Colic lymph node (tissue), 1 donor: Measurements from ENCODE around the genes SPATA31E1 and CKS2.

- PRO-cap = no peak
These were observed at the start of gene SPATA31E1 for GRCh38 chr9:87882433-87883032. Gene SPATA31E1, plus strand, starts transcription at chr9:87882877.

DNA sequence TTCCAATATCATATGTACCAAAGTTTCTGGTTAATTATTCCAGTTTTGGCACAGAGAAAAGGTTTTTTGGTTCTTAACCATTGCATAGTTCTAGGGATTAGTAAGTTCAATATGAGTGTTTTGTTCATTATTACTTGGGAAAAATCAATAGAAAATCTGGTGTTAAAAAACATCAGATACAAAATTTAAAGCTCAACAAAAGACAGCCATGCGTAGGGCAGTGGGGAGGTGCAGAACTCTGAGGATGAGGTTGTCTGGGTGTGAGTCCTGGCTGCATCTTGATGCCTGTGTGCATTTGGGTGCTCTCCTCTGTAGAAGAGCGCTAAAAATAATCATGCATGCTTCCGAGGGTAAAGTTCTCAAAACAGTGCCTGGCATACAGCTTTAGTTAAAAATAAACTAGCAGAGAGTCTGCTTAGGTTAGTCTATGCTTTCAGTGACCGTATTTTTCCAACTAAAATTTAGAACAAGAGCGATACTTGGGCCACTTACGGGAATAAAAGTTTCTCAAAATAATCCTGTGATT, 55.4 kb upstream of the SPATA31C2 start:
- PRO-cap = no peak

DNA sequence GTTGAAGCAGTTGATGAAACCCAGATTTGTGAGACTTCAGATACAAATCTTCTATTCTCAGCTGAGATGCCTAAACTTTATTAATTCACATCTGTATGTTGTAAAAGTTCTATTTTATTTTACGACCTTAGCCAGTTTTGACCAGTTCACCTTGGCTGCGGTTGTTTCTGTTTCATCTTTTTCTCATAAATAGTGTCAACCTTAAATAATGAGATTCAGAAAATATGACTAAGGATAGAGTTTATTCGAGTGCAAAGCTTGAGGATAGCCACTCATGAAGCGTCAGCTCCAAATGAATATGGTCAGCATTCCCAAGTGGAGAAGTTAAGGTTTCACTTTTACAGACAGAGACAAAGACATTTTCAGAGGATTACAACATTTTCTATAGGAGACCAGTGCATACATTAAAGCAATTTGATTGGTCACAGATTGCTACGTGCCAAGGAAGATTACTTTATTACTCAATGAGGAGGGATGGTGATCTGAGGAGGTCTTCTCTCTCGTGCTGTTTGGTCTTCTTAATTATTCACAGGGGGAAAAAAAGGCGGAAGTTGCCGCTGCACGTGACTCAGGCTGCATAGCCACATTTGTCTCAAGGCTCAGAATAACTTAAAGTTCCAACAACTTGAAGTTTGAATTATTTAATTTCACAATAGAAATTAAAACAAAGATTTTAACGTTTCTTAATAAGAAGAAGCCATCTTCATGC, 60.0 kb upstream of the SPATA31C2 start:
- PRO-cap = no peak

- PRO-cap = unidirectional peak, minus-strand start at chr9:88828454
These were observed 163.2 kb upstream of the S1PR3 start for GRCh38 chr9:88828053-88828563.

DNA sequence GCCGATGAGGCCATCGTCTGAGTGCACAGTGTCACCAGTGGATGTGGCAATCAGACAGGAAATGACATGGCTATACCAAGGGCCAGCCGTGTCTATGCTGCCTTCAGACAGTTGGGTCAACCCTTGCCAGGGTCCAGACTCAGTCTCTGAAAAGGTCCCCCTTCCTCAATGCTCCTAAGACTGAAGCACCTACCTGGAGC, 67.5 kb upstream of the S1PR3 start:
- PRO-cap = no peak

GRCh38 chr9:89311085-89311914, at the start of gene CKS2:
Gene CKS2, plus strand, starts transcription at chr9:89311195.
- PRO-cap = bidirectional peak, plus-strand start at chr9:89311198, minus-strand start at chr9:89310964

GRCh38 chr9:89316989-89317690, 1.2 kb upstream of the SECISBP2 start:
- PRO-cap = no peak

GRCh38 chr9:89444179-89444676, 53.7 kb downstream of the SEMA4D start:
- PRO-cap = unidirectional peak, plus-strand start at chr9:89444455

- PRO-cap = unidirectional peak, minus-strand start at chr9:89477615
These were observed 20.5 kb downstream of the SEMA4D start for GRCh38 chr9:89477361-89477784.

DNA sequence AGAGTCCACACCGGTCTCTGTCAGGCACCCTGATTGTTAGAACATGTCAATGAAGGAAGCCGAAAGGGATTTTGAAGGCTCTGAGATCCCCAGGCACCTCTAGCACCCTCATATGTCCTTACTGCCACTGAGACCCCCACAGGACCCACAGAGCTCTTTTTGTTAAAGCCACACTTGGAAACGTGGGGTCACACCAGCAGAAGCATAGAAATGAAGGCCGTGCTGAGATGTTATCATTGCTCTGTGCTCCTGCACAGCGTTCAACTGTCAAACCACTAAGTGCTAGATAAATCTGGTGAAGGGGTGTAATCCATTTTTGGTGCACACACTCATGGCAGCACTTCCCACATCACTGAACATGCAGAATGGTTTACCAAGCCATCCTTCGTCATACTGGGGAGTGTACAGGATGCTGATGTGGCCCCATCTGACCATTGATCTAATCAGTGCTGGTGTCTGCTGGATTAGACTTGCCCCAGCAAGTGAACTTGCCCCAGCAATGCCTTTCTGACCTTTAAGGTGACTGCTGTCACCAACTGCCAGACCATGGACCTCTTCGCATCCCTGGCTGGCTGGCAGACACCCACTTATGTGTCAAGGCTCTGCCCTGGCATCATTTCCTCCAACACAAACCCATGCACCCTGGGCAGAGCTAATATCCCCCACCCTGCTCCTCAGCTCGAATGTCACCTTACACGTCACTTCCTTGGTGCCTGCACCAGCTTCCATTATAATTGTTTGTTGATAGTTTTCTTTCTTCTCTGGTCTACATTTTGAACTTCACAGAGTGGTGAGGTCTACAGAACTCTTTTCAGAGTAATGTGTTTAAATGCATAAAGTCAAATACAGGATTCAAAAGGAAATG, 4.2 kb upstream of the SEMA4D start:
- PRO-cap = bidirectional peak, plus-strand start at position 446 of the sequence, minus-strand start at position 277 of the sequence; unidirectional peak, minus-strand start at position 629 of the sequence

DNA sequence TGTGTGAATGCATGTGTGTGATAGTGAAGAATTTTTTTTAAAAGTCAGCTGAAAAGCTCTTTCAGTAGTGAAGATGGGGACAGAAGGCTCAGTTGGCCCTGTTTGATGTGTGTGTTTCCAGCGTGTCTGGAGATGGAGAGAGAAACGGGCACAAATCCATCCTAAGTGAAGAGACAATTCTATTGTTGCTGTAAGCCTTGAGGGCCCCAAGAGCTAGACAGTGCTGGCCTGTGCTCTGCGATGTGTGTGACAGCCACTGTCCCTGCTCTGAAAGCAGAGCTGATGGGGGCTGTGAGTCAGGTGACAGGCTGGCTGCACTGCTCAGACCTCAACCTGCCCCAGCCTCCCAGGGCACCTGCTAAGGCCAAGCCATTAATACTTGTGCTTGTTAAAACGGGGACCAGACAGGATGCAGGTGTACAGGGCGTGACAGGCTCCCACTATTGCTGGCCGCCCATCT, 44.5 kb upstream of the SEMA4D start:
- PRO-cap = no peak

DNA sequence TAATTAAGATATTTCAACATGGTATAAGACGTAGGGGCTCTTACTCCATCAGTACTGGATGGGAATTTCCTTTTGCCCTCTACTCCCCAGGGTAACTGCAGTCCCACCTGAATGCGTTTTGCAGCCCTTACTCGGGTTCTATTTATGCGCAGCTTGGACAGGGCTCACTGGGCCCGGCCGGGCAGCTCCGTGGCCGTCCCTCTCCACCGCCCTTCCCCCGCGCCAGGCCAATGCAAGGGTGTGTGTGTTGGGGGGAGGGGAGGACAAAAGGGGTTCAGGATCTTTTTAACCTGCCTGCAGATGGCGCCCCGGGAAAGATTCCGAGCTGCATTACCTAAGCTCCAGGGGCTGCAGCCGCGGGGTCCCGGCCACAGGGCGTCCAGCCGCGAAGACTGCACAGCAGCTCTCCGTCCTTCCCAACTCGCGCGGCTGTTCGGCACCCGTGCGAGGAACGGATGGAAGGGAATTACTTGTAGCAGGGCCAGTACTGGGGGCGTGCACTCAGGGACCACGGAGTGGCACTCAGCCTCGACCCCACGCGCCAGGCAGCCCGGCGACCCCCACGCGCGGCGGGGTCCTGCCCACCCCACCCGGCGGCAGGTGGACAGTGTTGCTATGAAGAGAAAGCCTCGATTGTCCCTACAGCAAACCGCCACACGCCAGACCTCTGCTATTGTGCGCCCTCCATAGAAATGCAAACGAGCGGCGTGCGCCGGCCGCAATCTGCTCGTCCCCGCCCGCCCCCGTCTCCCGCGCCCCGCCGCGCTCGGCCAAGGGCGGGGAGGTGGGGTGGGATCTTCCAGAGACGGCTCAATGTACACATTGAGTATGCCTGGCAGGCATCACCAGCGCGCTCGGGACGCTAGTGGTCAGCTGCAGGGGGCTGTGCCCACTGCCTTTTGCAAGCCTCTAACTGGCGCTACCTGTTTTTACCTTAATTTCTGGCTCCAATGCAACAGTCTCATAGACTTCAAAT, 909 bp upstream of the GADD45G start:
- PRO-cap = no peak

DNA sequence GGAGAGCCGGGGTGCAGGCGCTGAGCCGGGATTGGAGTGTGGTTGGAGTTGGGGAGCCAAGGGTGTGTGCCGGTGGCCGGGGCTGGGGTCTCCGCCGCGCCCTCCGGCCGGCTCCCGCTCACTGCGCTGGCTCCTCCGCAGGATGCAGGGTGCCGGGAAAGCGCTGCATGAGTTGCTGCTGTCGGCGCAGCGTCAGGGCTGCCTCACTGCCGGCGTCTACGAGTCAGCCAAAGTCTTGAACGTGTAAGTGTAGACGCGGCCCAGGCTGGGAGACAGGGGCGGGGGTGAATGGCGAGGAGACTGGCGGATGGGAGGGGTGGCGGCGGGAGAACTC, 446 bp downstream of the GADD45G start:
- PRO-cap = no peak

DNA sequence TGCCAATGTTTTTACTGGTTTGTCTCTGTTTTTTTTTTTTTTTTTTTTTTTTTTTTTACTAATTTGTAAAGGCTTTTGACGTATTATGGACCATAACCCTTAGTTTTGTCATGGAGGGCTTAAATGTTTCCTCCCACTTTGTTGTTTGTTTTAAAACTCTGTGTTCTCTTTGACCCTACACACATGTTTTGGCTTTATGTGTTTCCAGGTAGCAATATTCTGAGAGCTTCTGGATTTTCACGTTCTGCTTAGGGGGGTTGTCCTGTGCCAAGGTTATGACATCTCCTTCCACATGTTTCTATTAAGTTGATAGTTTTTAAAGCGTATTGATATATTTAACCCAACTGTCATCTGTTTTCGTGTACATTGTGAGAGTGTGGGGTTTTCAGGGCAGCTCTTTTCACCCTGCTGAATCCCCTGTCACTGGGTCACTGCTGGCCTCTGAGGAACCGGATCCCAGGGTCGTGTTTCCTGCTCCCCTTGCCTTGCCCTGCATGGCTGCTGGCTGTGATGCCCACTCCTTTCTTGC, 49.6 kb downstream of the GADD45G start:
- PRO-cap = no peak

DNA sequence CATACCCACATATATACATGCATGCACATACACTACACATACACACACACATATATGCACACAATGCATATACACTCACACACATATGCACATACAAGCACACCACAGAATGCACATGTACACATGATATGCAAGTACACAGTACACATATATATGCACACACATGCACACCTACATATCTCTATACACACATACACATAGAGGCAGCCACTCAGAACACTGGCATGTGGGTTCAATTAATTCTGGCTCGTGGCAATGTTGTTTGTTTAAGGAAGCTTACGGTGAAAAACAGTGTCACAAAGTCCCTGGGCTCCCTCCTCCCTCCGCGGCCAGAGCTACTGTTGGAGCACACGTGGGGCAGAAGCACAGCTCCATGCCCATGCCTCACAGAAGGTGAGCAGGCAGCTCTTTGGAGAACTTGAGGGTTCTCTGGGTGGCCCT, 107.3 kb downstream of the GADD45G start:
- PRO-cap = no peak

DNA sequence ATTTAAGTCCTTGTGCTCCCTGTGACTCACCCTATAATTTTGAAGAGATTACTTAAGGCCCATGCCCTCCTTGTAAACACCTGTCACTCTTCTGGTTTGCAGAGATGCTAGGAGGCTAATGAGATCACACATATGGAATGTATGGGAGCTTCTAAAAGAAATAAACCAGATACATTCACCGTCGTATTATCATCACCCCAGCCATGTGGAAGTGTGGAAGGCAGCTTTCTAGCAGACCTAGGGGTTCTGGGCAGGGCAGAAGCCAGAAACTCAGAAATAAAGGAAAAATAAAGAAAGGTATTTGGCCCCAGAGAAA, 337.1 kb downstream of the GADD45G start:
- PRO-cap = no peak

- PRO-cap = bidirectional peak, plus-strand start at chr9:89999888, minus-strand start at chr9:89999809
These were observed 394.8 kb downstream of the GADD45G start for GRCh38 chr9:89999284-90000438.

DNA sequence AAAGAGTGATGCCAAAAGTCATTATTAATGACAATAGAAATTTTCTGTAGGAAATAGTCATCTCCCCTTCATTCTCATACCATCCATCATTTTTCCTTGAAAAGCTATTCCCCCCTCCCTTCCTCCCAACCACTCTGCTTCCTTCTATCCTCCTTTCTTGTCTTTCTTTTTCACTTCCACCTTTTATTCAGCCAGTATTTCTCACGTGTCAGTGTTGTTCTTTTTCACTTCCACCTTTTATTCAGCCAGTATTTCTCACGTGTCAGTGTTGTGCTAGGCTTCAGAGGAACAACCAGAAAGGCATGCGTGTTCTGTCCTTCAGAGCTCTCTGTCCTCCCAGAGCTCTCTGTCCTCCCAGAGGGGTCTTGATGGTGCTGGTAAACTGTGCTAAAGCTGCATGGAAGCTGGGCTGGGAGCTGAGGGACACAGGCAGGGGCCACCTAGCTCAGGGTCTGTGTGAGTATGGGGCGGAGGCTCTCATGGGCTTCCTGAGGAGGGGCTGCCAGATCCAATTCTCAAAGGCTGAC, 419.6 kb downstream of the GADD45G start:
- PRO-cap = unidirectional peak, plus-strand start at position 283 of the sequence

GRCh38 chr9:90332139-90332676, 310.4 kb downstream of the DIRAS2 start:
- PRO-cap = no peak

DNA sequence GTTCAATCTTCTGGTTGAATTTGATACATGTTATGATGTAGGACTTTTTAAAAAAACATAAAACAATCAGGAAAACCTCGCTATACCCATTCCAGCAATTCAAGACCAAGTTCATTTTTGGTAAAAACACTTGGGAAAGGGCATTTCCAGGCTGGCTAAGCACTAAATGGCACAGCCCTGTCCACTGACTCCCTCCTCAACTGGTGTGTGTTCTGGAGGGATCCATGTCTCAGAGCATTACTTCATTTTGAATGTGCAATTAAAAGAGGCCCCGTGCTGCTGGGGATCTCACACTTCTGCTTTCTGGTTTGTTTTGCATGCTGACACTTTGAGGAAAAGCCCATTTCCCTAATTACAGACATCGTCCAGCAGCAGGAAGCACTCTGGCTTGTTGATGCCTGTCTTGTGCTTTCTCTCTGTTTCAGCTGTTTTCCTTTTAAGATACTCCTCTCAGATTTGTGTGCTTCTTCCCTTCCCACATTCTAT, 25.5 kb downstream of the SYK start:
- PRO-cap = bidirectional peak, plus-strand start at position 361 of the sequence, minus-strand start at position 231 of the sequence